Neural crest cell (in vitro differentiated cells): ENCODE data around the genes ZG16, MAZ and CDIPT.

- PRO-cap = bidirectional peak, plus-strand start at chr16:29595560, minus-strand start at chr16:29595381
These were observed 68.4 kb upstream of the SPN start for GRCh38 chr16:29594247-29595432.

DNA sequence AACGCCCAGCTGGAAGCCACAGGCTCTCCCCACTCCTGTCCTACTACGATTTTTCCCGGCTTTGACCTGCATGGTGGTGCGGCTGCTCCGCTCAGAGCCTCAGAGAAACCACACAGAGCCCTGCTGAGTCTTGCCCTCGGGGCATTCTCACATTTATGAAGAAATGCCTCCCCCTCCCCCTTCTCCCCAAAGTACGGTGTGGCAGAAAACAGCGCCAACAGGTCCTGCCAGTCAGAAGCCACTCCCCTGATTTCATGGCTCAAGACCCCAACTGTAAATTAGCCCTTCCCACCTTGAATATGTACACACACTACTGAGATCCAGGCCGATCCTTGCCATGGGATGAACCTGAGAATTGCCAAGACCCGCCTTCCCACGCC is 51.5 kb upstream of the SPN start:
- PRO-cap = no peak

GRCh38 chr16:29629317-29629711 is 33.7 kb upstream of the SPN start:
- PRO-cap = no peak

DNA sequence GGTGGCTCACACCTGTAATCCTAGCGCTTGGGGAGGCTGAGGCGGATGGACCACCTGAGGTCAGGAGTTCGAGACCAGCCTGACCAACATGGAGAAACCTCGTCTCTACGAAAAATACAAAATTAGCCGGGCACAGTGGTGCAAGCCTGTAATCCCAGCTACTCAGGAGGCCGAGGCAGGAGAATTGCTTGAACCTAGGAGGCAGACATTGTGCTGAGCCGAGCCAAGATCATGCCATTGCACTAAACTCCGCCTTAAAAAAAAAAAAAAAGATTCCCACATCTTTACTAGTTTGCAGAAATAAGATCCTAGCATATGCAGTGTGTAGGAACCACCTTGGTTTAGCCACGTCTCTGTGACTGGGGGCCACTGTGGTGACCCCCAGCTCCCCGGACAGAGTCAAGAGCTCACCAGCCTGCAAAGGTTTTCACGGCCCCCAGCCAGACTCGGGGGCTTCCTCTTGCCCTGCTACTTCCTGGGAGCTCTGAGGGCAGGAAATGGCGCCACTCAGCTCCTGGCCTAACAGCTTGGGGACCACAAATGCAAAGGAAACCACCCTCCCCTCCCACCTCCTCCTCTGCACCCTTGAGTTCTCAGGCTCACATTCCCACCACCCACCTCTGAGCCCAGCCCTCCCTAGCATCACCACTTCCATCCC is 556 bp upstream of the SPN start:
- PRO-cap = no peak

- PRO-cap = no peak
These were observed 2.1 kb downstream of the SPN start for GRCh38 chr16:29665282-29665430.

DNA sequence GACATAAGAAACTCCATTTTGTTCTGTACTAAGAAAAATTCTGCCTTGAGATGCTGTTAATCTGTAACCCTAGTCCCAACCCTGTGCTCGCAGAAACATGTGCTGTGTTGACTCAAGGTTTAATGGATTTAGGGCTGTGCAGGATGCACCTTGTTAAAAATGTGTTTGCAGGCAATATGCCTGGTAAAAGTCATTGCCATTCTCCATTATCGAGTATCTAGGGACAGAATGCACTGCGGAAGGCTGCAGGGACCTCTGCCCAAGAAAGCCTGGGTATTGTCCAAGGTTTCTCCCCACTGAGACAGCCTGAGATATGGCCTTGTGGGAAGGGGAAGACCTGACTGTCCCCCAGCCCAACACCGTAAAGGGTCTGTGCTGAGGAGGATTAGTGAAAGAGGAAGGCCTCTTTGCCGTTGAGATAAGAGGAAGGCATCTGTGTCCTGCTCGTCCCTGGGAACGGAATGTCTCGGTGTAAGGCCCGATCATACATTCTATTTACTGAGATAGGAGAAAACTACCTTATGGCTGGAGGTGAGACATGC is 5.4 kb downstream of the C16orf54 start:
- PRO-cap = no peak

DNA sequence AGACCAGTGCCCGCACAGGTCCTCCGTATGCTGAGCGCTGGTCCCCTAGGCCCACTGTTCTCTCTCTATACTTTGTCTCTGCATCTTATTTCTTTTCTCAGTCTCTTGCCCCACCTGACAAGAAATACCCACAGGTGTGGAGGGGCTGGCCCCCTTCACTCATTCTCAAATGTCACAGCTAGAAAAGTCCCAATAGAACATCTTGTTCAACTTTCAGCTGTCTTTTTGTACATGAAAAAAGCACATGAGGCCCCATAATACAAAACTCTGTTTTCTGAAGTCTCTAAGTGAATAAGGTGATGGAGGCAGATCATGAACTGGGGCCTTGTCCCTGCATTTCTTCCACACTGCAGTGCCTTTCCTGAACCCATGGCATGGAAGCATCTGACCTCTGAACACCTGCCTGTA is 4.7 kb downstream of the C16orf54 start:
- PRO-cap = no peak

GRCh38 chr16:29777974-29778691 is at the start of gene ZG16:
TSS of gene ZG16 (plus strand) at chr16:29778256.
- PRO-cap = no peak

- PRO-cap = bidirectional peak, plus-strand start at chr16:29806533, minus-strand start at chr16:29806531; bidirectional peak, plus-strand start at chr16:29806847, minus-strand start at chr16:29806730
These were observed at the start of gene MAZ for GRCh38 chr16:29806268-29807082. TSS of gene MAZ (plus strand) at chr16:29806529.

DNA sequence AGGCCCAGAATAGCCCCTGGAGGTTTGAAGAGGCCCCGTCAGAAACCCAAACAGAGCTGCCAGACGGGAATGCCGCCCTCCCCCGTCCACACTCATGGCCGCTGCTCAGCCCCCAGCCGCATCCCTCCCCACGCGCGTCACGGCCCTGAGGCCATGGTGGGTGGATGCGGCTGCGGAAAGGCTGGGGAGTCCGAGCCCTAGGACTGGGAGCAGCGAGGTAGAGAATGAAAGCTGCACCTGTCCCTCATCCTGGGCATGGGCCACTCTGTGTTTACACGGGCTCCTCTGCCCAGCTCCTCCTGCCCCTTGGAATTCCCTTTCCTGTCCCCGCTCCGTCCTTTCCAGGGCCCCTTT is 616 bp upstream of the PRRT2 start:
- PRO-cap = no peak

GRCh38 chr16:29824474-29825006 is 4.3 kb downstream of the MVP start:
- PRO-cap = no peak

DNA sequence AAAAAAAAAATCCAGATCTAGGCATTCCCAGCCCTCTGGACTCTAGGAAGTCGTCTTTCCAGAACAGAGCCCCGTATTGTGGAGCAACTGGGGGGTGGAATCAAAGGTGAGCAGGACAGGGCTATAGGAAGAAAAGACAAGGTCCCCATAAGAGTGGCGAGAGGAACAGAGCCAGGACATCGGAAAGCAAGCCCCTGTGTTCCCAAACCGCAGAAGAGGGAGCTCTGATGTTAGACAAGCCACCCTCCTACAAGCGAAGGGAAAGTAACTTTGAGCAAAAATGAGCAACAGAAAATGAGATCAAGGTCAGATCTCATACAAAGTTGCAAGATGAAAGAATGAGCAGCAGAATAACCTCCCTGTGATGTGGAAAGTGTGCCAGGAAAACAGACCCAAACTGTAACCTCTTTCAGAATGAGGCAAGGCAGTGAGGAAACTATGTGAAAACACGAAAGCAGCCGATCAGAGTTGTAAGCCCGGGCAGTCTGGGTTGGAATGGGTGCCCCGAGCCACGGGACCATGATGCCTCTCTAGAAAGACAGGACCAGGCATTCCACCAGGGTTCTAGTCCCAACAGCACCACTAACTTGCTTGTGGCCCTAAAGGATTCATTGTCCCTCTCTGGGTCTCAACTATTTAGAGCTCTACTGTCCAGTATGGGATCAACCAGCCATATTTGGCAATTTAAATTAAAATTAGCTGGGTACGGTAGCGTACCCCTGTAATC is 6.8 kb downstream of the MVP start:
- PRO-cap = no peak

GRCh38 chr16:29862540-29863432 is at the start of gene CDIPT:
TSS of gene CDIPT (minus strand) at chr16:29863226.
- PRO-cap = unidirectional peak, minus-strand start at chr16:29863103; unidirectional peak, minus-strand start at chr16:29863205; bidirectional peak, plus-strand start at chr16:29863578, minus-strand start at chr16:29863269

GRCh38 chr16:29943897-29944514 is 17.9 kb upstream of the TMEM219 start:
- PRO-cap = no peak

GRCh38 chr16:30029812-30030351 is 1.2 kb downstream of the TLCD3B start:
- PRO-cap = bidirectional peak, plus-strand start at chr16:30030228, minus-strand start at chr16:30030074

- PRO-cap = no peak
These were observed 1.3 kb downstream of the YPEL3 start for GRCh38 chr16:30094624-30095200.

GRCh38 chr16:30183951-30184379 is 563 bp downstream of the CORO1A start:
- PRO-cap = no peak

DNA sequence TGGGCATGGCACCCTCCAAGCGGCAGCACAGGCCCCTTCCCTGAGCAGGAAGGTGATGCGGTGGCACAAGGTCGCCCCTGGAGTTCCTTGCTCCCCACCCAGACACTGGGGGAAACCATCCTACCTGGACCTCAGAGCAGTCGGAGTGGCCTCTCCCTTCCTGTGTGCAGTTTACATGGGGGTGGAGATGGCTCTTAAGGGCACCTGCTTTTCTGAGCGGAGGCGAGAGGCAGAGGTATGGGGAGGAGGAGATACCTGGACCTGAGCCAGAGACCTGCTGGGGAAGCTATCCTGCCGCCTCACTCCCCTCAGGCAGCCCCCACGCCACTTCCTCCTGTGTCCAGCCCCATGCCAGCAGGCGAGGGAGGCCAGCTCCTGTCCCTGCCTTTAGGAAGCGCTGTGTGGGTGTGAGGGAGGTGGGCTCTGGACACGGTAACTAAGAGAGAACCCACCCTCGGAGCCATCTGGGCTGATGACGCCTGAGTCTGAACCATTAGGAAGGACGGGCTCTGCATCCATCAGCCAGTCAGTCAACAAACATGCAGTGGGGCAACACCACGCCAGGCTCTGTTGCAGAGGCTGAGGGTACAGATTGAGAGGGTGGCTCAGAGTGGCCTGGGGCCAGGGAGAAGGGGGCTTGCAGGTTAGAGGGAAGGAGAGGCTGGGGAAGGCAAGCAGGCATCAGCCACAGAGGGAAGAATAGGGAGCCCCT is 1.1 kb downstream of the CORO1A start:
- PRO-cap = no peak

DNA sequence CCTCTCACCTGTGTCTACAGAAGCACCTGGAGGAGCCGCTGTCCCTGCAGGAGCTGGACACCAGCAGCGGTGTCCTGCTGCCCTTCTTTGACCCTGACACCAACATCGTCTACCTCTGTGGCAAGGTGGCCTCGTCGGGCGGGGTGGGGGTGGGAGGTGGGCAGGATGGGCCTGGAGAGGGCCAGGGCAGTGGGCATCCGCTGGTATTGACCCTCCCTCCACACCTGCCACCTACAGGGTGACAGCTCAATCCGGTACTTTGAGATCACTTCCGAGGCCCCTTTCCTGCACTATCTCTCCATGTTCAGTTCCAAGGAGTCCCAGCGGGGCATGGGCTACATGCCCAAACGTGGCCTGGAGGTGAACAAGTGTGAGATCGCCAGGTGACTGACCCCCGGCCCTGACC is 4.3 kb downstream of the CORO1A start:
- PRO-cap = no peak

DNA sequence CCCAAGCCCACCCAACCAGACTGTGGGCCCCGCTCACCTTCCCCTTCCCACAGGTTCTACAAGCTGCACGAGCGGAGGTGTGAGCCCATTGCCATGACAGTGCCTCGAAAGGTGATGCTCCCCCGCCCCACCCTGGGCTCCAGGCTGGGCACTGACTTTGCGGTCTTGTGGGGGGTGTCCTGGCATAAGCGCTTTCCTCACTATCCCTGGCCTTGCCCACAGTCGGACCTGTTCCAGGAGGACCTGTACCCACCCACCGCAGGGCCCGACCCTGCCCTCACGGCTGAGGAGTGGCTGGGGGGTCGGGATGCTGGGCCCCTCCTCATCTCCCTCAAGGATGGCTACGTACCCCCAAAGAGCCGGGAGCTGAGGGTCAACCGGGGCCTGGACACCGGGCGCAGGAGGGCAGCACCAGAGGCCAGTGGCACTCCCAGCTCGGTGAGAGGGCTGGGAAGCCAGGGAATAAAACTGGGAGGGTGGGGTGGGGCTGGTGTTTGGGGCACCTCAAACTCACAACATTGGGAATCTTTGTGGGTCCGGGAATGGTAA is 4.8 kb downstream of the CORO1A start:
- PRO-cap = no peak